Measurements from ENCODE around the genes EBF3 and TCERG1L.

GRCh38 chr10:128077818-128078220 is 48.4 kb downstream of the MKI67 start:
- PRO-cap: no peak

DNA sequence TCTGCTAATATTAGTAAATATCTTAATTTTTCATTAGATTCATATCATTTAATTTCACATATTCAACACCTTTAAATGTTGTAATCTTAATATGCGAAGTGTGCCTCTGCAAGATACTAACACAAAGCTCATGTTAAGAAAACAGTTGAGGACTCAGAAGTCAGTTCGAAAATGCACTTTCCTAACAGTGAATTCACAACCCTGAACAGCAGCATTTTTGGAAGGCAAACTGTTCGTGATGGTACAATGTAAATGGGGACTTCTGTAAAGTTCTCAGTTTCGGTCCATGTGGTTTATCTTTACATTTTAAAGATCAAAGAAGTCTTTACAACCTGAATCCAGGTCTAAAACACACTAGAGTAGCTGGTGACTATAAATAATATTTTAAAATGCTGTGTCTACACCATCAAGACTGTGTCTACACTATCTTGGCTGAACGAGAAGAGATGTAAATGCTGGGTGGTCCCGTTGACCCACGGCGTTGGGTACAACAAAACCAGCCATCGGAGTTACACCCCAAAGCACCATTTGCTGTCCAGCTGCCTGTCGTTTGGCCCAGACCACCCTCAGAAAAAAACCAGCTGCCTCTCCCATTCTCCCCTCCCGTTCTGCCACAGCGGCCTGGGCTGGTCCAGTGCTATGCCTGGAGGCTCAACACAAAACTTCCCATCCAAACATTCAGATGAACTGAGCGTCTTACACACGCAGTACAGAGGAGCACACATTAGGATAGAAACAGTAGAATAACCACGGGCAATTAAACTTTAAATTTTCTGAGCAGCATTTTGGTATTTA is 42.9 kb downstream of the MKI67 start:
- PRO-cap: no peak

- PRO-cap: no peak
Measured at GRCh38 chr10:128098867-128099329, 27.3 kb downstream of the MKI67 start.

DNA sequence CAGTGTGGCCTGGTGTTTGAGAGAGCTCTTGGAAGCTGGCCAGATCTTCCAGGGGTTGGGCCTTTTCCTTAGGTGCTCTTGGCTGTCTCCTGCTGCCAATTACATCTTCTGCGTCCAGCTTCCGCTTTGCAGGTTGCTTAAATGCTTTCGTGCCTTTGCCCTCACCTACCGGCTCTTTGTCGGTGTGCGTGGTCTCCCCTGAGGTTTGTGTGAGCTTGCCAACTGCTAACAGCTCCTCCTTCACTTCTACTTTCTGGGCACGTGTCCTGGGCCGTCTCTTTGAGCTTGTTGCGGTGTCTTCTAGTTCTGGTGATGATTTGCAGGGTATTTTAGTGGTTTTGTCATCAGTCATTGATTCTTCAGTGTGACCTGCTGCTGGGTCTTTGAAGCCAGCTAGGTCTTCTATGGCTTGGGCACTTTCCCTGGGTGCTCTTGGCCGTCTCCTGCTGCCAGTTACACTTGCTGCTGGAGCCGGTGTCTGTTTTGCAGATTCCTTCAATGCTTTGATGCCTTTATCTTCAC is 23.1 kb downstream of the MKI67 start:
- PRO-cap: no peak

GRCh38 chr10:128875962-128876385 is 591.1 kb upstream of the MGMT start:
- PRO-cap: no peak

- PRO-cap: no peak
Measured at GRCh38 chr10:128883969-128884243, 583.1 kb upstream of the MGMT start.

DNA sequence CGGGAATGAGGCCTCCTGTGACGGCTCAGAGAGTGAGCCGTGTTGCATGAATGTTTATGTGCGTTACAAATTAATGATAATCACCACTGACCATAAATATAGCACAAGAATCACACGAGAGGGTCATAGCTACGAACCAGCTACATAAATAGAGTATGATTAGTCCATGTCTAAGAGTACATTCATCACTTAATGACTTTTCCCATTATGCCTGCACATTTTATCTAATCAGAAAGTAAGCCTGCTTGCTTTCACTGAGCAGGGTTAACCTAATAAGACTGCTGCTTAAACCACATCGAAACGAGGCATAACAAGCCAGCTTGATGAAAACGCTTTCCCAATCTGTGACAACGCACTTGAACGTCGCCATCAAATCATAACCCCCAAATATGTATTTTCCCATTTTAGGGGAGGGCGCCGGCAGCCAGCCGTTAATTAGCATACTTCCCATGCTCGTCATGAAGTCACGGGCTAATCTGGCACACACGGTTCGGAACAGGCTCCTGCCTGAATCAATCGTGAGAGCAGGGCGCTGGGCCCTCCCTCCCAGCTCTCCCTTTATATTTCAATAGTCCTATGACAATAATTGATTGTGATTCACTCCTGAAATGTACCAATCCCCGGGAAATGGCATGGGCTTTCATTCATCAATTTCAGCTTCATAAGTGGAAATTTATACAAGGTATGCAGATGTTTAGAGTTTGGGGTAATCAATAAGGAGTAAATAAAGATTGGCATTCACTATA is 71.4 kb downstream of the EBF3 start:
- PRO-cap: no peak

DNA sequence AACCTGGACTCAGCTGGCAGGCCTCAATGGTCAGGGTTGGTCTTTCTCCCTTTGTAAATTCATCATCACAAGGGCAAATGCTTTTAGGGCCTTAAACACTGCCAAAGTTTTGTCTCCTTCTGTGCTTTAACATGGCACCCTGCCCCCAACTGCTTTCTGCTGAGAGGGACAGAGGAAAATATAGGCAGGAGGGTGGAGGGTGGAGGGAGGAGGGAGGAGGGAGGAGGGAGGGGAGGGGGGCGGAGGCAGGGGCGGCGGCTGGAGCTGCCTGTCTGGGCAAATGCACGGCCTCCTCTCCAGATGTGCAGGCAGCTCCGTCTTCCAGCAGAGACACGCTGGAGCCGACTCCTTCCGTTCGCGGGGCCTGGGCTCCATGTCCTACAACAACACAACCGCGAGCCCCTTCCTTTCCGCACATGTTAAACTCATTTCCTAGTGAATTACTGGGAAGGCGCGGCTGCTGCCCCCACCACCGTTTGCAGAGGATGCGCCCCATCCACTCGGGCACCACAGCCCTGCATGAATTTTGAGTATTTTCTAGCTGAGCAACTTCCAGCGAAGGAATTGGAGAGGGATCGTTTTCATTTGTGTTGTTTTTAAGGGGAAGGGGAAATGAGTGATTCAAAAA is 14.2 kb downstream of the EBF3 start:
- PRO-cap: unidirectional peak, plus-strand start at position 327 of the sequence

DNA sequence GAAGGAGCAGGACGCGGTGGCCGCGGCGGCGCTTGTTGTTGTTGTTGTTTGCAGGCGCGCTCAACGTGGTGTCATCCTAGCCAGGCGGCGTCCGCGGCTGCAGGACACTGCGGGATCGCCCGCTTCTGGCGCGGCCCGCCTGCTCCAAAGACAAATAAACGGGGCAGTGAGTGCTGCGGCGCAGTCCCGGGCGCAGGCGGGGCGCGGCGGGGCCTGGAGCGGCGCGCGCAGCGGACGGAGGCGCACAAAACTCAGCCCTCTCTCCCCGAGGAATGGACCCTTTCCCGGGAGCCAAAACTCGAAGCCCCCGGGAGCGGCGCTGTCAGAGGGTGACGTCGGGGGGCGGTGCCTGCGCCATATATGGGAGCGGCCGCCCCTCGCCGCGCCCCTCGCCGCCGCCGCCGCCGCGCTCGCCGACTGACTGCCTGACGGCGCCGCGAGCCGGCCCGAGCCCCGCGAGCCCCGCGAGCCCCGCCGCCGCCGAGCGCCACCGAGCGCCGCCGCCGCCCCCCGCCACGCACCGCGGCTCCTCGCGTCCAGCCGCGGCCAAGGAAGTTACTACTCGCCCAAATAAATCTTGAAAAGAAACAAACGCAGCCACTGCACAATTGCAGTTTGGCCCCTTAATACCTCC is at the start of gene EBF3:
TSS of gene EBF3 (minus strand) at position 274 of the 634 bp plus-strand sequence.
- PRO-cap: unidirectional peak, minus-strand start at position 127 of the sequence; unidirectional peak, minus-strand start at position 274 of the sequence

GRCh38 chr10:131311424-131311807 is at the start of gene TCERG1L:
TSS of gene TCERG1L (minus strand) at chr10:131311721.
- PRO-cap: no peak

- PRO-cap: no peak
Measured at GRCh38 chr10:131891987-131892581, 8.7 kb upstream of the PPP2R2D start.

GRCh38 chr10:131901358-131902183 is 763 bp downstream of the PPP2R2D start:
- PRO-cap: no peak

DNA sequence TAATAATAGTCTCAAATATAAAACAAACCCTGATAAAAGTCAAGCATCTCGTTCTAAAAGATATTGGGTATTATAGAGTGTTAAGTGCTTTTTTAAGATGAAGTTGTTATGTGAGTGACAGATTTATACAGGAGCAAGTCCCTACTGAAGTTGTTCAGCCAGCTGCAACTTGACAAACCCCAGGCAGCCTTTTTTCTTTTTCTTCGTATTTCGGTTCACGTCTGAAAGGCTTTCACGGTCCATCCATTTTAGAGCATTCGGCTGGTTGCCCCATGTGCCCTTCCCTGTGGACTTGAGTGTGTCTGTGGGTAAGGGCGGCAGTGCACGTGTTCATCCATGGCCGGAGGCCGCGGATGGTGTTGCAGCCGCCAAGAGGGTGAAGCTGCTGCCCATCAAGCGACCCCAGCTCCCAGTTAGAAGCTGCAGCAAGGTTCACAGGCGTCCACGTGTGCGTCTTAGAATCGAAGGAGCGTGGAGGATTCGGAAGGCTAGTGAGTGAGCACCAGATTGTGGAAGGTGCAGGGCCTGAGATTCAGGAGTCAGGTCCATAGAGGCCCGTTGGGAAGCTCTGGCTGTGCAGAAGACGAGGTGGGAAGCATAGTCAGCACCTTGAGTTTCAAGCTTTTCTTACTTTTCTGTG is 35.9 kb downstream of the PPP2R2D start:
- PRO-cap: no peak

GRCh38 chr10:131947790-131948371 is 33.8 kb downstream of the BNIP3 start:
- PRO-cap: no peak

DNA sequence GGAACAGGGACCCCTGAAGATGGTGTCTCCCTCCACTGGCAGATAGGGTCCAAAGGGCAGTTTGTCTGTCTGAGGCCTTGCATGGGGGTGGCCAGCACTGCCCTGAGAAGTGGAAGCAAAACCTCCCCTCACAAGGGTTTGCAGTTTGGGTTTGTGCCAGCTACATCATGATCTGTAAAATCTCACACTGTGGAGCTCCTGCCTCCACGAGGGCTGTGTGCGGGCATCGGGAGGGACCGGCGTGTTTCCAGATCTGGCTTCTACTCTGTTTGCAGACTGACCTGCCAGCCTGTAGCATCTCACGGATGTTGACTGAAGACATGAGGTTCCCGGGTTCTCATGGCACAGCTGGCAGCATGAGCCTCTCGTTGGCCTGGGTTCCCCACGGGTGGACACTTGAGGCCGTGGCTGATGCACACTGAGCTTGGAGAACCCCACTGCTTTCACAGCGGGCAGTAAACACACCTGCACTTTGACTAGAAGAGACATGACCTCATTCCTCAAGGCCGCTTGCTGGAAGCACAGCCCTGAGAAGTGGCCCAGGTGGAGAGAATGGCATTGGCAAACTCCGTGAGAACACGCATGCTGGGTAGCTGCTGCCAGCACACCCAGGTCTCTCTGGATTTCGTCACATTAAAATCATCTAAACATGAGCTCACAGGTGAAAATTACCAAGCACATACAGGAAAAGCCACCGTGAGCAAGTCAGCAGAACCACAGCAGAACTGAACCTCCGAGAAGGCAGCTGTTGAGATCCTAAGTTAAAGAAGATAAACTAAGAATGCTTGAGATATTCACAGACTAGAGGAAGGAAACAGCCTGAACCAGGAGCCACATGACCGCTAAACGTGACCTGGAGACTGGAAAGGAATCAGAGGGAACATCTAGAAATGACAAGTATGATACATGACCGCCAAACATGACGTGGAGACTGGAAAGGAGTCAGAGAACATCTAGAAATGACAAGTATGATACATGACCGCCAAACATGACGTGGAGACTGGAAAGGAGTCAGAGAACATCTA is 32.6 kb downstream of the BNIP3 start:
- PRO-cap: no peak

GRCh38 chr10:131980497-131981175 is 1.1 kb downstream of the BNIP3 start:
- PRO-cap: no peak

- PRO-cap: no peak
Measured at GRCh38 chr10:131996525-131997301, 15.0 kb upstream of the BNIP3 start.

DNA sequence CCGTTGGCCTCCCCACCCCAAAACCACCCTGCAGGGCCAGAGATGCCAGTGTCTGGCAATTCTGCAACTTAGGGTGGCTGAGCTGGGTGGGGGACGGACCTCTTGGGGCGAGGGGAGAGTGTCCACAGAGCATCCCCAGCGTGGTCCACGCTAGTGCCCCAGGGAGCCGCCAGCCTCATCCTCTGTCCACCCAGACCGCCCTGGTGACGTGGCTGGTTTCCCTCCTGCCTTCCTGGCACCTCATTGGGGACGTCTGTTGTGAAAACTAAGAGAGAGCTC is 44.0 kb upstream of the DPYSL4 start:
- PRO-cap: no peak

GRCh38 chr10:132158809-132159890 is 27.6 kb upstream of the DPYSL4 start:
- PRO-cap: no peak

DNA sequence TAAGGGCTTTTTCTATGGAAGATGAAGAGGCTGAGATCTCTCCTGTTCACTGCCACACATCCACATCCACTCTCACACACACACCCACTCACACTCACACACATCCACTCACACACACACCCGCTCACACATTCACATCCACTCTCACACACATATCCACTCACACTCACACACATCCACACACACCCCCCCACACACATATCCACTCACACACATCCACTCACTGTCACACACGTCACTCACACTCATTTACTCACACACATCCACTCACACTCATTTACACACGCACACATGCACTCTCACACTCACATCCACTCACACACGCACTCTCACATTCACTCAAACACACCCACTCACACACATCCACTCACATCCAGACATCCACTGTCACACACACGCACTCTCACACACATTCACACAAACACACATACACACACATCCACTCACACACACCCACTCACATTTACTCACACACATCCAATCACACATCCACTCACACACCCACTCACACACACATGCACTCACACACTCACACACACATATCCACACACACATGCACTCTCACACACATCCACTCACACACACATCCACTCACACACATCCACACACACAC is 18.2 kb downstream of the PWWP2B start:
- PRO-cap: no peak

All from ureter (tissue), 1 donor.